Cytotoxic T cell (primary cell): Measurements from ENCODE around the genes EVA1A and MRPL19.

DNA sequence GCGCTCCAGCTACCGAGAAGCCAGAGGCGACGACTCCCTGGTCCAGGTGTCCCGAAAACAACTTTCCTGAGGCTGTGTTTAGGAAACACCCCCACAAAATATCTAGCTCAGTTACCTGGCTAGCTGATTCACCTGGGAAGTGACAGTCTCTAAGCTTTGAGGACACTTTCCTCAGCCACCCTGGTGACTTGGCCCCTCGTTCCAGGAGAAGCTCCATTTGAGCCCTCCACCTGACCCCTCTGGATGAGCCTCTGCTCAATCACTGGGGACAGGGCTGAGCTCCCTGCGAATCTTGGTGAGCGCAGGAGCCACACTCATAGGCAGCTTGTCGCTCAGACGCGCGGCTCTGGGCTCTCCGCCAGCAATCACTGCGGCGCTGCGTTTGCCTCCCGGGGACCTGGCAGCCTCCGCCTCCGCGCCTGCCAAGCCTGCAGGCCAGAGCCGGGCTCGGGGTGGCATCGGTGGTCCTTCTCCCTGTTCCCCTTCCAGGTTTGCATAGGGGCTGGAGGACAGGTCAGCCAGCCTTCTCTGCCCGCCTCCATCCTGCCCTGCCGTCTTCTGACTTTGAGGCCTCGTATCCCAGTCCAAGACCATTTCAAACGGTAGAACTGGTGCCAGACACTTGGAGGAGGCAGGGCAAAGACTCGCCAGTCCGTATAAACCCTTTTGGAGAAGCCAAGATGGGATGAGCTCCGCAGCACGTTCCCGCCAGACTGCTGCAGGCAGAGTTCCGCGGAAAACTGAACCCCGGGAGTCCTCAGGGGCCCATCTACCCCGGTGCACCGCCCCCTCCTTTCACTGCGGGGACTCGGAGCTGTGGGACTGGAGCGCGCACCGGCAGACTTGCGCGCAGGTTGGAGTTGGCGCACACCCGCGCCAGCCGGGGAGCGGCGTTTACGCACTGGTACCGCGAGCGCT, 912 bp upstream of the TACR1 start:
- PRO-cap, 2 experiments, result no peak in any of the 2 experiments

DNA sequence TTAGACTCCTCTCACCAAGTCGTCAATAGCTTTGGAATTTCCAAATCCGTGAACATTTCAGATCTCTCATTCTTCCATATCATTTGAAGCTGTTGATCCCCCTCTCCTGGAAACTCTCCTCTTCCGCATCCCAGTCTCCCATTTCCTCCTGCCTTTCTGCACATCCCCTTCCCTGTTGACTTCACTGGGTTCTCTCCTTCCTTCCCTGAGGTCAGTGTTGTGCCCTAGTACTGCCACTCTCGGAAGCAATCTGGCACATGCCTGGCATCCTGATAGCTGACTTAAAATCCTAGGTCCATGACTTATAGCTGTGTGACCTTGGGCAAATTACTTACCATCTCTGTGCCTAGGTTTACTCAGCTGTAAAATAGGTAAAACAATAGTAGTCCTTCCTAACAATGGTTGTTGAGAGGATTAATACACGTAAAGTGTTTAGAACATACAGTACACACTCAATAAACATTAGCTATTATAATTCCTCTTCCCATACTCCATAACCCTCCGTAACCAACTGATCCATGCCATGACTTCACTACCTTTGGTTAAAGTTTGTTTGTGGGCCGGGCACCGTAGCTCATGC, 9.3 kb downstream of the EVA1A start:
- PRO-cap, 2 experiments, result no peak in any of the 2 experiments

- PRO-cap, 2 experiments, result no peak in any of the 2 experiments
Observed at GRCh38 chr2:75560843-75561744, at the start of gene EVA1A. Gene EVA1A (minus strand): TSS chr2:75560939.

- PRO-cap, 2 experiments, result no peak in any of the 2 experiments
Observed at GRCh38 chr2:75577158-75577720, 16.5 kb upstream of the EVA1A start.

DNA sequence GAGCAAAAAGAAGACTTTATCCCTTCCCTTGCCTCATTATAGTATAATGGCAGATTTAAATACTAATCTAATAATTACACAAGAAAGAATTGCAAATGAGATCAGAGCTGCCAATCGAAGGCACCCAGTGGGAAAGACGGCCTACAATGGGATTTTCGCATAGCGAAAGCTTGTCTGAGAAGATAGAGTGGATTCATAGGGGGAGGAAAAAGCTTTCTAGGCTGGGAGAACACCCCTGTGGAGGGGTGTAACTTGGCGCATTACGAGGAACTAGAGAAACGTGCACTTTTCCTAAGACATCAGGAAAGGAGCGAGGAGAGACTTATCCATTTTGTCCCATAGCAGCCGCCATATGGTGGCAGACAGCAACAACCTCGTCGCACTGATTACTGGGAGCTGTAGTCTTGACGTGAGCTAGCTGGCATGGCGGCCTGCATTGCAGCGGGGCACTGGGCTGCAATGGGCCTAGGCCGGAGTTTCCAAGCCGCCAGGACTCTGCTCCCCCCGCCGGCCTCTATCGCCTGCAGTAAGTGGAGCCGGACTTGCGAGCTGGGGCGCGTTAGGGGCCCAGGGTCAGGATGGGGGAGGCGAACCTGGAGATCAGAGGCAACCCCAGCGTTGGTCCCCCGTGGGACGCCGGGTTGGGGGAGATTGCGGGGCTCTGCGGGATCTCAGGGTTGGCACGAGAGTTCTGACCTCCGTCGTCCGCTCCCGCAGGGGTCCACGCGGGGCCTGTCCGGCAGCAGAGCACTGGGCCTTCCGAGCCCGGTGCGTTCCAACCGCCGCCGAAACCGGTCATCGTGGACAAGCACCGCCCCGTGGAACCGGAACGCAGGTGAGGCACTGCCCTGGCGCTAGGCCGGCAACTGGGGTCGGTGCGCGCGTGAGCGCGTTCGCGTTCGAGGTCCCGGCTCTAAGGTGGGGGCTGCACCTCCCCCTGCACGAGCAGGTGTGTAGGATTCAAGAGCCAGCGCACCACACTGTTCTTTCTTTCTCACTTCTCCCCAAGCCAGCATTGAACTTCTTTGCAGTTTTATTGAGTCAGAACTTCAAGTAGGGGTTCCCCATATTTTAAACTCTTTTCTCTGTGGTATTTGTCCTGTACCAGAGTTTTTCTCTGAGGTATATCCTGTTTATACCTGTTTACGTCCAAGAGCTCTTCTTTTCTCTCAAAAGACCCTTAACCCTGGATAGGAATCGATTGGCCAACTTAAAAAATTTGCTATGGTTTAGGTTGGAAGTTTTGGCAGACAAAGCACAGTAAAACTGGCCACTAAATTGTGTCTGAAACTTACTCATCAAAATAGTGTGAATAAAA, at the start of gene MRPL19:
Gene MRPL19, plus strand, starts transcription at position 399 of the 1,318 bp plus-strand sequence.
- PRO-cap, 2 experiments, result peak in 2 of 2 experiments; most common plus-strand start position 399 of the sequence (in 2); most common minus-strand start position 354 of the sequence (in 1)

DNA sequence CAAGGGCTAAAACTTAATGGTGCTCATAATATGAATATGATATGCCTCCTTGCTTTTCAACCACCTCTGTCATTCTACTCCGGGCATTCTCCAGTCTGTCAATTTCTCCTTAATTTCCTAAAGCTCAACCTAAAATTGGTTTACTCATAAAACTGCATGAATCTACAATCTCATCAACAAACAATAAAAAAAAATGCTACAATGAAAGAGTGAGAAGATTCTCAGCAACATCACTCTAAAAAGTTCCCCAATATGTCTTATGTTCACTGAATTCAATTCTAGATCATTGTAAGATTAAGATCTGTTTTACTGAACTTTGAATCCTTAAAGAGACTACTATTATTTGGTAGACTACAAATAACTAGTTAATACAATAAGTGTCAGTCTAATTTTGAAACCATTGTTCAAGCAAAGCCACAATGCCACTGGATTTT, 31.4 kb downstream of the GCFC2 start:
- PRO-cap, 2 experiments, result no peak in any of the 2 experiments

GRCh38 chr2:75709032-75709669, 1.6 kb downstream of the GCFC2 start:
- PRO-cap, 2 experiments, result no peak in any of the 2 experiments

- PRO-cap, 2 experiments, result no peak in any of the 2 experiments
Observed at GRCh38 chr2:75872221-75872617, 161.5 kb upstream of the GCFC2 start.

DNA sequence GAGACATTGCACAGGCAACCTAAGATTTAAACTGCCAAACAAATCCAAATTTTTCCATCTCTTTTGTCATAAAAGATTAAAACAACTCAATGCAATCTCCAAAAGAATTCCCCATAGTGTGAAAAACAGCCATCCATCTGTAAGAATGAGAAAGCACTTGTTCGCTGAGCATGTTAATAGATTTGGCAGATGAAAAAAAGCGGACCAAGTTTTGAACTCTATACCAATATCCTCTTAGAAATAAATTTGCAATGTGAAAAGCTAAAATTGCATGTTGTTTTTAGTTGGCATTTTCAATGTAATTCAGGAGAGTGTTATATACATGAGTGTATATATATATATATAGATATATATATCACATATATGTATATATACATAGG, 418.9 kb downstream of the LRRTM4 start:
- PRO-cap, 2 experiments, result no peak in any of the 2 experiments

DNA sequence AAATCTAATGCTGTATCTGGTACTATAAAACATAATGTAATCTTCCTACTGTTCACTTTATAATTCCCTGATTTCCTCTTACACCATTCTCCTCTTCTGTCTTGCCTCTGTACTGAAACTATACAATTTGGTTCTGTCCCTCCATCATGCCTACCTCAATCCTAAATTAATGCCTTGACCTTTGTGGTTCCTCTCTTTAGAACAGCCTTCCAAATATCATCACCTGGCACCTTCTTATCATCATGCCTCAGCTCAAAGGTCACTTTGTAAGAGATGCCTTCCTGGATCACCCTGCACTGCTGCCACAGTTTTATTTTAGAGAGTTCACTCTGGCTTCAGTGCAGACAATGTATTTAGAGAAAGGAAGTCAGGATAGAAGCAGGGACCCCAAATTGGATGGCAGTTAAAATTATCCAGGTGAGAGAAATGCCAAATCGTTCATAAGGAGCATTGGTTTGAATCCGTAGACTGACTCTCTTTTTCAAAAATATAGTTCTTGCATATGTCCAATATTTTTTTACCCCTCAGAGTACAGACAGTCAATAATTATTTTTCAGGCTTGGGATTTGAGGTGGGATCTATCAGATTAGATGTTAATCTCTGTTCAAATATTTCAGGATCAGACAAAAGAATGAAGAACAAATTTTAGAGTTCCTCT, 64.4 kb downstream of the LRRTM4 start:
- PRO-cap, 2 experiments, result no peak in any of the 2 experiments

- PRO-cap, 2 experiments, result peak in 1 of 2 experiments; most common minus-strand start chr2:78621757 (in 1)
Observed at GRCh38 chr2:78621691-78621905, 403.9 kb upstream of the REG3G start.

DNA sequence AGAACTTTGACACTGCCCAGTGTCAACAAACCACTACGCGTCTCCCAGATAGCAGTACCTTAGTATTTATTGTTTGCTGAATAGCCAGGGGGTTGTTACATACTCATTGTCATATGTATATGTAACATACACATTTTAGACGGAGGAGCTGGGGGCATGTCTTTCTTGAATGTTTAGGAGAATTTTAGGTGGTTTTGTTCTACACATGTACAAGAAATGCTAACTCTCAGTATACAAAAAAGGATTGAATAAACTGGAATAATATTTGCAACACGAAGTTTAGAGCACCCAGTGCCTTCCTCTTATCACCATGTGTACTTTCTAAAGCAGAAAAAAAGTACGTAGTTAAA, 118.5 kb downstream of the CTNNA2 start:
- PRO-cap, 2 experiments, result no peak in any of the 2 experiments

DNA sequence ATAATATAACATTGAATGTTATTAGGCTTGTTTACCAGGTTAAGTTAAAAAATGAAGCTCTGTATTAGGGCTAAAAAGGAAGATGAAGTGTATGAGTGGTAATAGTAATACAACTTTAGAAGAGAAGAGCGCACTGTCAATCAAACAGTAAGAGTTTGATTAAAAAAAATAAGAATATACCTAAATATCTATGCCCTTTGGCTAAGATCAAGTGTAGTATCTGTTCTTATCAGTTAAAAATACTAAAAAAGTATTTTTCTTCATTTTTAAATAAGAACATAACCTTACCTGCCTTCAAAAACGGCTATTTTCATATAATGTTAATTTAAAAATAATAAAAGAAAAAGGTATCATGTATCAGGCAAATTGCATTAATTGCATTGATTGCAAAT, 1647.6 kb downstream of the SUCLG1 start:
- PRO-cap, 2 experiments, result no peak in any of the 2 experiments

DNA sequence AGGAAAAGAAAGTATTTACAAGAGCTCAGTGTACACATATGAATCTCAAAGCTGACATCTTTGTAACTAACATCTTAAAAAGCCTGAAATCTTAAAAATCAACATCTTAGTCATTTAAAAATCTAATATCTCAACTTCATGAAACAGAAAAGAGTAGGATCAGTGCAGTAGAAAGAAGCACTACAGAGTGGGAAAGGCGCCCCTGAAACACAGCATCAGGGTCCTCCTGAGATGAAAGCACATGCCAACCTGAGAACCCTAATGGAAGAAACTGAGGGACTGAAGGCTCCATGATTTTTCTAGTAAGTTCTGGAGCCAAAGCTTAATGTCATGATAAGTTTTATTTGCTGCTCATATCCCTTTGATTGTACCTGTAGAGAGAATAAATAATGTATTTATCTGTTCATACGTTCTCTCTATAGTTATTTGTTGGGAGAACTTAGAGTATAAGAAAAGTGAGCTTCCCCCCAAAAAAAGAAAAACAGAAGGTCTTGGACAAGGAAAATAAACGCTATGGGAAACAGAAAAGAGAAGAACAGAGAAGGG, 465.8 kb downstream of the SUCLG1 start:
- PRO-cap, 2 experiments, result peak in 1 of 2 experiments; most common minus-strand start position 257 of the sequence (in 1)

- PRO-cap, 2 experiments, result peak in 2 of 2 experiments; most common plus-strand start chr2:84459572 (in 2)
Observed at GRCh38 chr2:84459402-84459691, 267 bp upstream of the SUCLG1 start.

DNA sequence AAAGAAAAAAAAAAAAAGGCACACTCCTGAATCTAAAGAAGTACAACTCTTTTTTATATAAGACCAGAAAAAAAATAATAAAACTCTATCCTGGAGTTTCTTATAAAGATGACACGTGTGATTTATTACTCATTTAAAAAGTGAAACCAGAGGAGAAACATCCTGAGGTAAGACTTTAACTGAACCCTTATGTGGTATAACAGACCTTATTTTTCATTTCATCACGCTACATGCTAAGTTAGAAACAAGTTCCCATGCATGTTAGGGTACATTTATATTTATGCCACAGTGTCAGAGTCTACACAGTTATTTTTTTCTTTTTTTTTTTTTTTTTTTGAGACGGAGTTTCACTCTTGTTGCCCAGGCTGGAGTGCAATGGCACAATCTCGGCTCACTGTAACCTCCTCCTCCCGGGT, 32.4 kb upstream of the KCMF1 start:
- PRO-cap, 2 experiments, result peak in 2 of 2 experiments; most common plus-strand start position 132 of the sequence (in 2); most common minus-strand start position 191 of the sequence (in 1)

DNA sequence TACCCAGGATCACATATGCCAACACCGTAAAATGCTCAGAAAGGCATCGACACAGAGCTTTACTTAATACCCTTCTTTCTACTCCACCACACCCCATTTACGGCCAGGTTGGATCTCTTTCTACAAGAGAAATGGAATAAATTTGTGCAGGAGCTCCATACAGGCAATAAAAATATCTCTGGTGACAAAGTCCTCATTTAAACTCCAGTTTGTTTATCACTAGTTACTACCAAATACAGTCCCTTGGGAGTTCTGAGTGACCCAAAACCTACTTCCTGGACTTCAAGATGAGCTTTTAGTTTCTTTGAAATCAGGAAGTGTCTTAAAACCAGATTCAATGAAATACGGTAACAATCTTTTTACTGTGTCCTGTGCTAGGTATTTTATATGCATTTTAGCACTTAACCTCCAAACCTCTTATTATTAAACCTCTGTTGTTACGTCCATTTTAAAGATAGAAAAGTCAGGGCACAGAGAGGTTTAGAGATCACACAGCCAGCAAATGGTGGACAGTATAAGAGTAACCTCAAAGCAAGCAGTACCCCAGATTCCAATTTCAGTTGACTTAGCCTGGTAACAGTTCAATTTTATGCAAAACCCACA, 1.5 kb upstream of the KCMF1 start:
- PRO-cap, 2 experiments, result peak in 2 of 2 experiments; most common plus-strand start position 546 of the sequence (in 2); most common minus-strand start position 289 of the sequence (in 1)

GRCh38 chr2:85303916-85304796, 23.6 kb downstream of the TGOLN2 start:
- PRO-cap, 2 experiments, result no peak in any of the 2 experiments

GRCh38 chr2:85419296-85419777, 823 bp downstream of the SH2D6 start:
- PRO-cap, 2 experiments, result no peak in any of the 2 experiments

DNA sequence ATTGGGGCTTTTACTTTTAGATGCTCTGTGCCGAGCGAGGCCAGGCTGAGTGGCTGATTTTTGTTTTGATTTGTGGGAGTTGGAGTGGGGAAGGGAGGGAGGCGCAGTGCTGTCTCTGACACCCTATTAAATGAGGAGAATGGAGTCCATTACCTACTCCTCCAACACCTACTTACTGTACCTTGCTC, 18.6 kb downstream of the SH2D6 start:
- PRO-cap, 2 experiments, result no peak in any of the 2 experiments